Cardiac fibroblast (primary cell): ENCODE measurements around a stretch of chr2.

DNA sequence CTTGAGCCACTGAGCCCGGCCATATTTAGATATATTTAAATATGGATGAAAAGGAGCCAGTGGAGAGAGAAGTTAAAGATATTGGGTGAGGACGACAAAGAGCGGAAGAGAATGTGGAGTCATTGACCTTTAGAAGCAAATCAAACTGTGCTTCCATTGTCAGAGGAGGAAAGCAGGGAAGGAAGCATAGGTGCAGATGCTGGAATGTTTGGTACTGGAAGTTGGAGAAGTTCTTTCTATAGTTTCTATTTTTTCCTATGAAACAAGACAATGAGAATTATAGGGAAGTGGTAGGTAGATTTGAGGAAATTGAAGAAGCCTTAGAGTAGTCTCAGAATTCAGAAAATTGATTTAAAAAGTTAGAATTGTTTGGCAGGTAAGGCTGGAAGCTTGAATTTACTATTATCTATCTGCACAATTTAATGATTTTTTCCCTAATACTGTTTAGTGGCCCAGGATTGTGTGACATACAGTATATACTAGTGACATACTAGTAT lies 3.3 kb downstream of the ACYP2 start:
- RRBS, result no CpG with 5 or more reads among the region's 3 CpGs

GRCh38 chr2:53992819-53993306 lies 21.9 kb downstream of the ACYP2 start:
- RRBS, result no CpG with 5 or more reads among the region's 10 CpGs

GRCh38 chr2:54039884-54040934 lies 69.3 kb downstream of the ACYP2 start:
- RRBS, result no CpG with 5 or more reads among the region's 2 CpGs

DNA sequence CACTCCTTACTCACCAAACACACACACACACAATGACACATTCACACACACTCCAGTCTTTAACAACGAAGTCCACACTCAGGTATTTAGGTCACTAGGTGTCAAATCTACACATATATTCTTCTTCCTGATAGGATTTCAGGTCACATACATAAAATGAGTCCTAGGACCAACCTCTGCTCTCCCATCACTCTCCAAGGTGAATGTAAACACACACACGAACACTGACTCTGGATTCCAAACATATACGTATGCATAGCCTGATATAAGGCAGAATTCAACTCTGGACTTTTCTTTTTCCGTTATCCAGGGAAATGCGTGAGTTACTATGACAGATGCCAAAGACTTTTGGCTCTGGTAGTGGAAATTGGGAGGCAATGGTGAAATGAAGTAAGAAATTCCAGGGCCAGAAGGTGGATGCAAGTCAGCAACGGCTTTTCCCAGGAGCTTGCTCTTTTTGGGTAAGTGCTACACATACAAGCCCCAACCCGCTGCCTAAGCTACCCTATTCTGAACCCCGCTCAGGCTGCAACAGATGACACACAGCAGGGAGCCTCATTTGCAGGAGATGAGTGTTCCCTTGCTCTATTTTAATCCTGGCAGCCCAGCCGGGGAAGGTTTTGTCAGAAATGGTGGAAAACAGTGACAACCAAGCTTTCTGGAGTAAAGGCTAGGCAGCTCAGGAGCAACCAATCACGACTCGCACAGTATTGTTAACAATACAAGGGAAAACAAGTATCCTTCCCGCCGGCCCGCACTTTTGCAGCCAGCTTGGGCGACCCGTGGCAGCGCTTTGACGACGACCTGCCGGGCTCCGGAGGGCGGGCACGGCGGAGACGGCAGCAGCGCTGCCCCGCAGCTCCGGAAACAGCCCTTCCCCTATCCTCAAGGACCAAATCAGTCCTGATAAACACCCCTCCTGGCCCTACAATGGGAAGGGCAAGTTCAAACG lies 659 bp upstream of the C2orf73 start:
- RRBS, result 1% methylated on average over 16 of the region's 29 CpGs

DNA sequence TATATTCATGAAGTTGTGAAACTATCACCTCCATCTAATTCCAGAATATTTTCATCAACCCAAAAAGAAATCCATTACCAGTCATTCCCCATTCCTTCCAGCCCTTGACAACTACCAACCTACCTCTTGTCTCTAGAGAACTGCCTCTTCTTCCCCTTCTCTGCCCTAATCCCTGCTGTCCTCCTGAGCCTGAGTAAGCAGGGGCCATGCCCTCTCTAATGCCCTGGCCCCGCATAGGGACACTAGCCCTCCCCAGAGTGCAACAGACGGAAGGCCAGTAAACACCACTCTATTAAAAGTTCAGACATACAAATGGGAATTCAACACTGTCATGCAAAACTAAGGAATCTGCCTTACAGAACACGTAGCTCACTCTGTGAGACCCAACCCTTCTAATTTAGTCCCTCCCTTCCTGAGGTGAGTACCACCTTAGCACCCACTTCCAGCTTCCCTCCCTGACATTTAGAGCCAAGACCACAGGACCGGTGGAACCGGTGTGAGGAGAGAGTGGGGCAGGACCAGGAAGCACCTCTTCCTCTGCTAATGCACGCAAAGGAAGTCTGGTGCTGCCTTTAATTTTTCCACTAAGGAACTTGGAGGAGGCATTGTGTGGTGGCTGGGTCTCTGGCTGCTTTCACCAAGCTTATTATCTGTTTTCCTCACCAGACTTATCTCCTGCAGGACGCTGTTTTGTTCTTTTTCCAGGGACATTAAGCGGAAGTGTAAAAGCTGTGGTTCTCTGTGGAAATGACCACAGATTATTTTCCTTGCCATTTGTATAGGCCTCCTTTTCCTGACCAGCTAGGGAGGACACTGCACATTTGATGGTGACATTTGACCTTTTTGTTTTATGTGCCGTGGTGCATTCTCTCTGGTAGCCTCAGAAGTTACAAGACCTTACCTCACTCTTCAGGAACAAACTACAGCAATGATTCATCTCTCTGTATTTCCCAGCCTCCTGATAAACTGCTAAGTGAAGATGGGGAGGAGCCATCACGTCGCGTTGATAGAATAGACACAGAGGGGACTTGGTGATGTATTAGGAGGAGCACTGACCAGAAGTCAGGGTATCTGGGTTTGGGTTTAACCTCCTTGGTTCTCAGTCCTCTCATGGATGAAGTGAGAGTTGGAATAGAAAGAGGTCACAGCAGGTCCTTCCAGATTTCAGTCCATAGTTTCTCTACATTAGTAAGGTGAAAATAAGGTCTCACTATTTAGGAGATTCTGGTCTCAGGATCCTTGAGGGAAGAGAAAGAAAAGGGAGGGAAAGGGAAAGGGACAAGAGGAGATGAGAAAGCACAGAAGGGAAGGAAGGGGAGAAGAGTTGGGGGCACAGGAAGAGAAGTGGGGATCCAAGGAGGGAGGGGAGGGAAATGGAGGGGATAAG lies 39.9 kb upstream of the SPTBN1 start:
- RRBS, result no CpG with 5 or more reads among the region's 12 CpGs

DNA sequence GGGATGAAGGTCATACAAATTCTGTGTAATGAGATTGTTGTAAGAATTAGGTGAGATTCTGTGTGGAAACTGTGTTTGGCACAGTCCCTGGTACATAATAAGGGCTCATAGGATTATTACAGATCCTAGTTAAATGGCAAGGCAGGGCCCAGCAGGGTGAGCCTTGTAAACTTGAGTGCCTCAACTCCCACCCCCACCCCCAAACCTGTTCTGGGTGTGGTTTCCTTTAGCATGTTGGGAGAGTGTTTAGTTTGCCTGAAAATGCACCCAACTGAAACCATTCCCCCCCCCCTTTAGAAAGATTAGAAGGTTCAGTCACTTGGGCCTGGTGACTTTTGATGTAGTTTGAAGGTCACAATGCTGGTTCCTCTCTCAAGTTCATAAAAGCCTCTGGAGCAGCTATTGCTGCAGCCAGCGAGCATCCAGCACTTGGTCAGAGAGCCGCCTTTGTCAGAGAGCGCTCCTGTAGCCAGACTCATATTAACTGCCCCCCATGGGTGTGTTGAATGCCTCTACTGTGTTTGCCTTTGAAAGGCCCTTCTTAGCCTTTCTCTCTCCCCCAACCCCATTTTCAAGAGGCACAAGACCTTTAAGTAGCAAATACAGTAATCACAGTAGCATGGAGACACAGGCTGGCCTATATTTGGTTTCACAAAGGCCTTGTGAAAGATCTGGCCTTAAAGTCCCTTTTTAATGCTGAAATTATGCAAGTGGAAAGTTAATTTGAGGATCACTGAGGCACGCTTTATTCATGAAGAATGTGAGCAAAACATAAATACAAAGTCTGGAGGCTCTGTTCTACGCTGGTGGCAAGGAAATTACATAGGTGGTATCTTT lies 113.8 kb downstream of the SPTBN1 start:
- RRBS, result no CpG with 5 or more reads among the region's 5 CpGs

DNA sequence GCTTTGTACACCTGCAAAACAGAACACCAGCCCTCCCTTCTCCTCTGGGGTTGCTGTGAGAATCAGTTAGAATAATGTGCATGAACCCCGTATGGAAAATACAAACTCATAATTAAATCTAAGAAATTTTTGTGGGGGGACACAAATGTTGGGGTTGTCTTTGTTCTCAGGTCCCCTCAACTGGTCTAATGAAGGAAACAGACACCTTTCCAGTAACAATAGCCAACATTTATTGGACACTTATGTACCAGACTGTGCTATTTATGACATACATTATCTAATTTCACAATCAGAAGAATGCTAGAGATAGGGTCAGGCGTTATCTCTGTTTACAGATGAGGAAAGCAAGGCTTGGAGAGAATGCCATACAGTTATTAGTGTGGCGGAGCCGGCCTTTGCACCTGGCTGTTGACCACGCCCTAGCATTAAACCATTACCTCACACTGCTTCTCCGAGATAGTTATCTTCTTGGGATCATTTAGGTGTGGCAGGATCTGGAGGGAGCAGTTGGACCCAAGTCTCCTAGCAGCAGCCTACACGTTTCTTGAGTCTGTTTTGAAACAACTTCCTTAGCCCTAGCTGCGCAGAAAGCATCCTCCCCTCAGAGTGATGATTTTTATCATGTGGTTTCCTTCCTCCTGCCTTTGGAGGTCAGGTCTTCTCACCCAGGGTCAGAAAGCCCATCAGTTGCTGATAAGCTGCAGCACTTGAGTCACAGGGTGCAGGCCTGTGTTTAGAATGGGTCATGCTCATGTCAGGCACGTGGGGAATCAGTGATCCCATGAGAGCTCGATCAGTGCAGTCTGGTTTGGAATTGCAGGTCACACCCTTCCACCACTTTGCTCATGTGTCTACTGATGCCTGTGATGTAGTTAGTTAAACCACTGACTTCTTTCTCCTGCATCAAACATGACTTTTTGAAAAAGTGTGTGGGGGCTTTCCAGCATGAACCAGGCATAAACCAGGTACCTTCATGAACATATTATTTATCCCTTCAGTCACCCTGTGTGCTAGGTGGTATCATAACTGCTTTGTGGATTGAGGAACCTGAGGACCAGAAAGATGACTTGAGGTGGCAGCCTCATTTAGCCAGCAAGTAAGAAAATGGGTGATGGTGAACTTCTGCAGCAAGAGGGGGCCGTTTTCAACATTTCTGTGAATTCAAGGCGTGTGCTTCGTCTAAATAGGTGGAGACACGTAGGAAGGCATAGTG lies 118.2 kb downstream of the SPTBN1 start:
- RRBS, result no CpG with 5 or more reads among the region's 14 CpGs

GRCh38 chr2:54589239-54589983 lies 133.3 kb downstream of the SPTBN1 start:
- RRBS, result no CpG with 5 or more reads among the region's 7 CpGs

- RRBS, result no CpG with 5 or more reads among the region's 9 CpGs
Measured at GRCh38 chr2:54668639-54669320, 54.7 kb upstream of the EML6 start.

GRCh38 chr2:54708351-54709031 lies 15.0 kb upstream of the EML6 start:
- RRBS, result no CpG with 5 or more reads among the region's 24 CpGs

DNA sequence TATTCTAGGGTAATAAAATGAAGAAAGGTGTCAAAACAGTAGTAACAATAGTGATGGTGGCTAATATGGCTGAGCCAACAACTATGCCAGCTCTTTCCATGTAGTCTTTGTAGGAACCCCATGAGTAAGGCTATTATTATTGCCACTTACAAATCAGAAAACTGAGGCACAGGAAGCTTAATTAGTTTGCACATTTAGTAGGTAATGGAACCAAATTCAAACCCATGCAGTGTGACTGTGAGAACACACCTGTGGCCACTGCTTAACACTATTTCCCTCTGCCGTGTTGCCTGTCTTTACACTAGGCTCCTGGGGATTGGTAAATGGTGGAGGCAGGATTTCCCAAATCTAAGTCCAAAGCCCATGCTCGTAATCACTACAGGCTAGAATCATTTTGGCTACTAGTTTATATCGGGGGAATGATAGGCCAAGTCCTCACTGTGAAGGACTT lies 149.2 kb downstream of the RTN4 start:
- RRBS, result no CpG with 5 or more reads among the region's 3 CpGs

DNA sequence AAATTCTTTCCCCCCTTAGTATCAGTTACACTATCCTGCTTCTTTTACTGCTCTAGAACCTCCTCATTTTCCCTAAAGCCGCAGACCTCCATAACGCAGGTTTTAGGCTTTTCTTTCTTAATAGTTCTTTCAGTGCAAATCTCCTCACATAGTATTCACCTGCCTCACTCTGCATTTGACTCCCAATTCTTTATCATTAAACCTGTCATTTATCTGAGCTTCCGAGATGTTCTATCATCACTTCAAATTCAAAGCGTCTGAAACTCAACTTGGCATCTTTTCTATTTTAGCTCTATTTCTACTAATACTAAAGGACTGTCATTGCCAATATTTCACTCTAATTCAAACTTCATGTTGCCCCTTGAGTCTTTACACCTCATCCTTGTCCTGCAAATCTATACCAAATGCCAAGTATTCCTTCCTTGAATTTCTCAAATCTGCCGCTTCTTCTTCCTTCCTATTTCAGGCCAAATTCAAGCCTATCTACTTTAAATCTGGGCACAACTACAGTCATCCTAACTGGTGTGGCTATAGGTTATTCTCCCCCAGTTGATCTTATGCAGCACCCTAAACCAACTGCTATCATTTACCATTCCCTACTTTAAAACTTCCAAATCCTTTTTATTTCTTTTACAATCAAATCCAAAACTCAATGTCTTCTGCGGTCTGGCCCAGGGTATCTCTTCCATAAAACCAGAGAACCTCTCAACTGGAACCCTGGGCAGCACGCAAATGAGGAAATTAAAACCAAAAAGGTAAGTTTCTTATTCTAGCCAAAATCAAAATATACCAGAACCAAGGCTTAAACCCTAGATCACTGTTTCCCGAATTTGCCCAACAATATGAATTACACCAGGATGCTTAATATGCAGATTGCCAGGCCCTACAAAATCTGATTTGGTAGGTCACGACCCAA lies 43.2 kb downstream of the RTN4 start:
- RRBS, result no CpG with 5 or more reads among the region's 9 CpGs

DNA sequence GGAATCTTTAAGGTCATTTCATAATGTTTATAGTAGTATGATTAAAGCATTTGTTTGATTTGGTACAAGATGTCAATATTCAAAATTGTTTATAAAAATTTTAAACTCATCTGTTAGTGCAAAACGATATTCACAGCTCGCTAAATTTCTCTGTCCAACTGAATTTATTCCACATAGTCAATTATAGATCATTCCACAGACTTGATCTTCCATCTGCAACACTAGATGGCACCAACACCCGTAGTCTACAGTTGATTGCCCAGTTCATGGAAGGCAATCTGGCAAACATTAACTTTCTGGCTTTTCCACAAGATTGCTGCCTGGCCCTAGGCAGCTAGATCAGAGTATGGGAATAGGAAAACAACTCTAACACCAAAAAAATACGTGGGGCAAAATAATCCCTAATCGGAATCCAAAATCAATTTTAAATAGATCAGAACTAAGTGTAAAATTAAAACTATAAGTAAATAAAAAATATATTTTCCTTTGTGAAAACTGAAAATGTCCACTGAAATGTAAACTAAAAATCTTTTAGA lies 35.3 kb downstream of the RTN4 start:
- RRBS, result no CpG with 5 or more reads among the region's 5 CpGs

- RRBS, result no CpG with 5 or more reads among the region's 5 CpGs
Measured at GRCh38 chr2:55022205-55022840, 27.9 kb downstream of the RTN4 start.

GRCh38 chr2:55140560-55141169 lies 90.4 kb upstream of the RTN4 start:
- RRBS, result no CpG with 5 or more reads among the region's 6 CpGs

DNA sequence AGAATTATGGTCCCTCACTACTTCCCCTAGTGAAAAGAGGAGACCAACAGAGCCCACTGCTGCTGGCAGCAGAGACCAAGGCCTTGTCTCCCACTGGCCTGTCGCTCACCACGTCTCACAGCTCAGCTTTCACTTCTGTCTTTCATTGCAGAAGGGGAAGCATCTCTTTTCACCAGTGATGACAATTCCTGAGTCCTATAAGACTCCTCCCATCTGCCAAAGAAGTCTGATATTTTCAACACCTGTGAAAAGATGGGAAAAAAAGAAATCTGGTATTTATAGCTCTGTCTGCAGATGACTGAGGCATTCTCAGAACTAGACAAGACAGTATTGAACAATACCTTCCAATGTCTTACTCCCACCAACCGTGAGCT lies 81.1 kb downstream of the CLHC1 start:
- RRBS, result no CpG with 5 or more reads among the region's 3 CpGs

DNA sequence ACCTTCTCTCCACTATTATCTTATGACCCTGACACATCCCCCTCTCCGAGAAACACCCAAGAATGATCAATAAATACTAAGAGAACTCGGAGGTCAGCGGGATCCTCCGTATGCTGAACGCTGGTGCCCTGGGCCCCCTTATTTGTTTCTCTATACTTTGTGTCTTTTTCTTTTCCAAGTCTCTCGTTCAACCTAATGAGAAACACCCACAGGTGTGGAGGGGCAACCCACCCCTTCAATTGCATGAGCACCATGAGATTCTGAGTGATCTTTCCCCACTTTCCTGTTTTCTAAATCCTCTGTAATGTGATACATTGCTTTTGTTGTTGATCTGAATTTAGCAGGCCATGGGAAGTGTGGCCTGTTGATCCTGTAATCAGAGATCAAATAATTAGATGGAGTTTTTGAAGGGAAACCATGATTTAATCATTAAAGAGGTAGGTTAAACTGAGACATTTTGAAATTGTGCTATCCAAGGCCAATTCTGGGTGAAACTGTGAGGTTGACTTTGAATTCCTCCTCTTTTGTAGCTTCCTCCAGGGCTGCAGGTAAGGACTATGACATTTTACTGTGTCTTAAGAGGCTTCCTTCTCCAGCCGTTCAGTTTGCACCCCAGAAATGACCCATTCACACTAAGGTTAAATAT lies 11.1 kb upstream of the MTIF2 start:
- RRBS, result no CpG with 5 or more reads among the region's 7 CpGs

DNA sequence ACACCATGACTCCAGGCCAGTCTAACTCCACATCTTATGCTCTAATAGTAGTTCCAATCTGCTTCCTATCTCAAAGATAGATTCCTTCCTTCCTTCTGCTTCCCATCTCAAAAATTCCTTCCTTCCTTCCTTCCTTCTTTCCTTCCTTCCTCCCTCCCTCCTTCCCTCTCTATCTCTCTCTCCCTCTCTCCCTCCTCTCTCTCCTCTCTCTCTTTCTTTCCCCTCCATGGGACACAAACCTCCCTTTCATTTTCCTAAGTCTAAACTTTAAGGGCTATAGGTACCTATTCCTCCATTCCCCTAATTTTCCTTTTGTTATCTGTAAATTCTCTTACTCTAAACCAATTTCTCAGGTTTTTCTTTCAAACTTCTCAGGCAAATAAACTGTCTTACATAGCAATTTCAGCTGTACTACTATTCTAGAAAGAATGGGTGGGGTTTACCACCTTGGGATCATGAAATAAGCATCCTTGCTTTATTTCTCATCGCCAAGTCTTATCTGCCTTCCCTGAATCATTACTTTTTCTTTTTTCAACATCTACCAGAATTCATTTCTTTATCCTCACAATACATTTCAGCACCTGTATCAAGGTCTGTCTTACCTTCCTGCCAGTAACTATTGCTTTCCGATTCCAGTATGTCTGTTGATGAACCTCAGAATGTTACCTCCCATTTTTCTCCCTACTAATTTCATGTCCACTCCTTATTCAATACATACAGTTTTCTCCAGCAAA lies 62.3 kb downstream of the CCDC88A start:
- RRBS, result no CpG with 5 or more reads among the region's 2 CpGs

DNA sequence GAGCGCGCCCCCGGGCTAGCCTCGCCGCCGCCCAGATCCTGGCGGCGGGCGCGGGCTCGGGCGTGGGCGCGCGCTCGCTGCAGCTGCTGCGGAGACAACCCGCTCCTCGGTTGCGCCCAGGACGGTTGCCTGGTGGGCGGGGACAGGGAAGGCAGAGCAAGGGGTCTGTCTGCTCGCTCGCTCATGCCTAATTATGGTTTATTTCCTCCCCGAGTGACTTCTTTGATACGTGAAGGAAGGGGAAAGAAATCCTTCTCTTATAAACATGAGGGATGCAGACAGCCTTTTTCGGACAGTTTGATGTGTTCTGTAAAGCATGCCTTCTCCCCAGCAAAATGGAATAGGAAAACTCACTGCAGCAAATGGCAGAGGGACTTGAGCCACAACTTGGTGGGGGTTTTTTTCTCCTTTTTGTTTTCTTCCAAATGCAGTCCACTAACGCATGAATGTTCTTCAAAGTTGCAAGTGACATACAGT lies 437 bp upstream of the CCDC88A start:
- RRBS, result no CpG with 5 or more reads among the region's 28 CpGs

GRCh38 chr2:55701880-55702246 lies 8.2 kb upstream of the PNPT1 start:
- RRBS, result no CpG with 5 or more reads among the region's 1 CpG